NCI-H460 (cell line): ENCODE data around the gene FRG2C.

RAMPAGE:
- cytosol, long total RNA: no peak
- long total RNA: no peak
- nucleus, long total RNA: no peak
Measured at GRCh38 chr3:72317389-72317989, 530.8 kb downstream of the SHQ1 start.

DNA sequence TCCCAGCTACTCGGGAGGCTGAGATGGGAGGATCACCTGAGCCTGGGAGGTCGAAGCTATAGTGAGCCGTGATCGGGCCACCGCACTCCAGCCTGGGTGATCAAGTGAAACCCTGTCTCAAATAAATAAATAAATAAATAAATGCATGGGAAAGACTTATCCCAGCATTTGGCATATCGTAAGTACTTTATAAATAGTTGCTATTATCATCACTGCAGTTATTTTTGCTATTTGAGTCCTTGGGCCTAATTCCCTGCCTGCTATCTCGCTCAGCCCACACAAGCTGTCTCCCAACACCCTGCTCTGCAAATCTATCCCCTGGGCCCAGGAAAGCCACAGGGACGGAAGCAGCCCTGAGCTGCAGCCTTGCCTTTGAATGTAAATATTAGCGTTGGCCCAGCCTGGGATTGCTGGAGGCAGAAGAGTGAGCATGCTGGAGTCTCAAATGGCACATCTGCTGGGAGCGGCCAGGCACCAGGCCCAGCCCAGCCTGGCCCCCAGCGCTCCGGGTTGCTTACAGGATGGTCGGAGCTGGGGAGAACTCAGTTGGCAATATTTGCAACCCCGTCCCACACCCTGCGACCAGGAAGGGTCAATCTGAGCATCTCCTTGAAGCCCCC lies 529.8 kb downstream of the SHQ1 start:
RAMPAGE:
- cytosol, long total RNA: no peak
- long total RNA: no peak
- nucleus, long total RNA: no peak

DNA sequence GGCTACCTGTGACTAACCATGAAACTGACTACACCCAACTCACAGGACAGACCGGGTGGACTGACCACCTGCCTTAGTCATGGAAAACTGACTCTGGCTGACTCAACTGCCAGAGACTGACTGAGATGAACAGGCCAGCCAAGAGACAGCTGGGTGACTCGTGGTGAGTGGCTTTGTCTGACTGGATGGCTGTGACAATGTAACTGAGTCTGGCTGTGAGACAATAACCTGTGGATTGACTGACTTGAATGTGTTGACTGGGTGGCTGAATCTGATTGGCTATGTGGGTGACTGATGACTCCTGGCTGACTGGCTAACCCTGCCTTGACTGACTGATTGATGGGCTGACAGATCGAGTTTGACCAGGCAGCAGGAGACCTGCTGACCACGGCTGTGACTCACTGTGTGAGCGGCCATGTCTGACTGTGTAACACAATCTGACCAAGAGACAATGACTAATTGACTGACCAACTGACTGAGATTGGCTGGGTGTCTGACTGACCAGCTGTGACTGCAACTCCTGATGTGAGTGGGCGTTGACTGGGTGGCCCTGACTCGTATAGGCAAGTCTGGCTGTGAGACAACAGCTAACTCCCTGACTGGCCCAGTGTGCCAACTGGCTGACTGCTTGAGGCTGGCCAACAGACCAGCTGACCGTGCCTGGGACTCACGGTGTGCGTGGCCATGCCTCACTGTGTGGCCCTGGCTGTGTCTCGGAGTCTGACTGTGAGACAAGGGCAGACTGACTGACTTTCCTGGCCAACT lies 509.2 kb downstream of the SHQ1 start:
RAMPAGE:
- cytosol, long total RNA: no peak
- long total RNA: no peak
- nucleus, long total RNA: no peak

DNA sequence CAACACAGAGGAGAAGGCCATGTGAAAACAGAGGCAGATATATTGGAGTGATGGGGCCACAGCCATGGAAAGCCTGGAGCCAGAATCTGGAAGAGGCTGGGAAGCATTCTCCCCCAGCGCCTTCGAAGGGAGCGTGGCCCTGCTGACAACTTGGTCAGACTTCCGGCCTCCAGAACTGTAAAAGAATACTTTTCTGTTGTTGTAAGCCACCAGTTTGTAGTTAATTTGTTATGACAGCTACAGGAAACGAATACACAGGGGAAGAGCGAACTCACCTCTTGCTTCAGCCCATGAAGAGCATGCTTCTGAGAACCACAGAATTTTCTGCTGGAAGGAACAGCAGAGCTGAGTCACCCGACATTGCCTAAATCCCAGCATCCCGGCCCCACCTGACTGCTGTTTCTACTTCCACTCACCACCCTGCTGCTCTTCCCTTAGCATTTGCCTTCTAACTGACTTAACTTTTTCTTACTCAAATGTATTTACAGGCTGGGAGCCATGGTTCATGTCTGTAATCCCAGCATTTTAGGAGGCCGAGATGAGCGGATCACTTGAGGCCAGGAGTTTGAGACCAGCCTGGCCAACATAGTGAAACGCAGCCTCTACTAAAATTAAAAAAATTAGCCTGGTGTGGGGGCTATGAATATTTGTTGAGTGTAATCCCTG lies 501.6 kb downstream of the SHQ1 start:
RAMPAGE:
- cytosol, long total RNA: no peak
- long total RNA: no peak
- nucleus, long total RNA: no peak

DNA sequence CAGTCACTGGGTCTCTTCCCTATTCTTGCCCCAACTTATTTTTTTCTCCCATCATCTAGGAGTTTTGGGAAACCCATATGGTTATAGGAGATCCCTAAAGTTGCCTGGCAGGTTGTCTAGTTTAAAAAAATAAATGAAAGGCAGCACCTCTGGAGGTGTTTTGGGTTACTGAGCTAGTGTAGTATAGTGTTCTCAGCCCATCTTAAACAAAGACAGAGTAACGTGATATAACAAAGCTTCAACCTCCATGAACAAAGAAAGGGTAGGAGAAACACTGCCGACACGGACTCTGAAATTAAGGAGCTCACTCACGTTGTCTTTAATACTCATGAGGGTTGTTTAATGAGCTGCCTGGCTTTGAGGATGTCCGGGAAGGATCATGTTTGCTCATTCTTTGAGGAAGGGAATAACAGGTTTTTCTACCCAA lies 102.0 kb downstream of the SHQ1 start:
RAMPAGE:
- cytosol, long total RNA: no peak
- long total RNA: no peak
- nucleus, long total RNA: no peak

RAMPAGE:
- cytosol, long total RNA: no peak
- long total RNA: no peak
- nucleus, long total RNA: no peak
Measured at GRCh38 chr3:72821600-72821869, 26.7 kb downstream of the SHQ1 start.

GRCh38 chr3:72965855-72966166 lies 30.8 kb upstream of the PPP4R2 start:
RAMPAGE:
- cytosol, long total RNA: no peak
- long total RNA: no peak
- nucleus, long total RNA: no peak

DNA sequence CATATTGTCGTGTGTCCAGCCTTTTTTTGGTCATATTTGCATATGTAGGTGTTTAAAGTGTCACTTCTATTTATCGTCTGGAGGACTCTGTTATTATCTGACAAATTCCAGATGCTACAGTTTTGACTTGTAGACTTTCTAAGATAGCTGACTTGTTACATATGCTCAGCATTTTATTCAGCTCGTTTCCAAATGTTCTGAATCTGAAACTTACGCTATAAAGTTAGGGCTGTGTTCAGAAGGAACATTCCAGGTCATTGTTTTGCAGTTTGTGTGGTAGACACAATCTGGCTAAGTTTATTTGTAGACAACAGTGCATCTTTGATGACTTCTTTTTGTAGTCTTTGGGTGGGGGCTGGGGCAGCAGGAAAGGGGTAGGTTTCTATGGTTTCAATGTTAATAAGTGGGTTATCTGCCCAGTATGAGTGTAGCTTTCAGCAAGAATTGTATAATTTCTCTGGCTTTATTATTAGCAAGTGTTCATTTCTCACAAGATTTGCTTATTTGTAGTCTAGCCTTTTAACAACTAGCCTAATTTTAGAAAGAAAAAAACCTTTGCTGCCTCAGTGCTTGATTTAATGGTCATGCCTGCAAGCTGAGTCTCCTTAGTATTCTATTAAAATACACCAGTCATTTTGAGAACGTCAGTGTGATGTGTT lies 2.1 kb downstream of the PPP4R2 start:
RAMPAGE:
- cytosol, long total RNA: no peak
- long total RNA: no peak
- nucleus, long total RNA: no peak

GRCh38 chr3:73419269-73419957 lies 205.3 kb downstream of the PDZRN3 start:
RAMPAGE:
- cytosol, long total RNA: no peak
- long total RNA: no peak
- nucleus, long total RNA: no peak

DNA sequence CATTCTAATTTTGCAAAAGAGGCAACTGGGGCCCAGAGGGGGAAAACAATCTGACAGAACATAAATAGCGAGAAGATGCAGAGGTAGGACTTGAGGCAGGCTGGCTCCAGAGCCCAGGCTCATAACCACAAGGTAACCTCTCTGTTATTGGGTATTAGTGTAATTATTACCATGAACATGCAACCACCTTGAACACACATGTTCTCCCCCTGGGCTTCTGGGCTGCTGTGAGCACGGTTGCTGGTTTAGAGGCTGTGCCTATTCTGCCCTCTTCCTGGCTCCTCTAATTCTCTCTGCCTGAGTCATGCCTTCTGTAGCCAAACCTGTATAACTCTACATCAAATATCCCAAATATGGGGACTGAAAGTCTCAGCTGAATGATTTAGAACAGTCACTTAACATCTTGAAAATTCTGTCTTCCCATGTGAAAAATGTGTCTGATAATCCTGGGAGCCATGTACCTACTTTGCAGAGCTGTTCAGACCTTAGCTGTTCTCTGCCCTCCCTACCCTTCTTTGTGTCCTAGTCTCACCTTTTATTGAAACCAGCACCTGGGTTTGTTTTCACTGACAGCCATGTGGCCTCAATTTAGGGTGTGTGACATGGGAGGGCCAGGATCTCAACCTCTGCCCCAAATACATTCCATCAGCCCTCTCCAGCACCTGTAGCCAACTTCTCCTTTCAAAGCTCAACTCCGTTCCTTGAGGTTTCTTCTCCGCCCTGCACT lies 60.8 kb downstream of the PDZRN3 start:
RAMPAGE:
- cytosol, long total RNA: no peak
- long total RNA: no peak
- nucleus, long total RNA: no peak

GRCh38 chr3:73614195-73614847 lies 10.4 kb downstream of the PDZRN3 start:
RAMPAGE:
- cytosol, long total RNA: no peak
- long total RNA: no peak
- nucleus, long total RNA: no peak

DNA sequence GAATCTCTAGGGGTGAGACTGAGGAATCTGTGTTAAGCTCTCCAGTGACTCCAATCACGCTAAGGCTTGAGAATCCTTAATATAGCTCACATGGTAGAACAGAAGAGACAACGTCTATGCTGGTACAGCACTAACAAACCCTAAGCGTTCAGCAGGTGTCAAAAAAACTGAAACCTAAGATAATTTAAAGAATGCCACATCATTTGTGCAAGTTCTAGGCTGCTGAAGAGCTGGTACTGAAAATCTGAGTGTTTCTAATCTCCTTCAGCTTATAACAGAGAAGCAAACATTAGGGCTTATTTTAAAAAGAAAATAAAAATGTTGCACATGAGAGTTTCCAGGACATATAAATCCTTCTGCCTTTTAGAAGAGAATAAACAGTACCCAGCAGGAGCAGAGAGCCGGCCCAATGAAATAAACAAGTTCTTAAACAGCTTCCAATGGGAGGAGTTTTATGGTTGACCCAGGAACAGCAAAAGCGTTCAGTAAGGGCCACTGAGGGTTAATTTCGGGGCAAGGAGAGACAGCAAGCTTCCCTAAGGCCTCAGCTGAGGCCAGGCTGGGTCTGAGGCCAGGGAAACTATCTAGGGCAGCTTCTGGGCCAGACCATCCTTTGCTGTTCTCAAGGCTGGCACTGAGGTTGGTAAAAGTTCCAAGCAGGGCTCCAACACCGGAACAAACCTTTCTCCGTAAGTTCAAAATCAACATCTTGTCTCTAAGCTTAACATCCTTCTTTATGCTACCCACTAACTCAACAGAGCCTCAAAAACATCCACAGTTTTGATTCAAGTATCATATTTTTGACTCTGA lies 3.4 kb downstream of the PDZRN3 start:
RAMPAGE:
- cytosol, long total RNA: no peak
- long total RNA: no peak
- nucleus, long total RNA: no peak

DNA sequence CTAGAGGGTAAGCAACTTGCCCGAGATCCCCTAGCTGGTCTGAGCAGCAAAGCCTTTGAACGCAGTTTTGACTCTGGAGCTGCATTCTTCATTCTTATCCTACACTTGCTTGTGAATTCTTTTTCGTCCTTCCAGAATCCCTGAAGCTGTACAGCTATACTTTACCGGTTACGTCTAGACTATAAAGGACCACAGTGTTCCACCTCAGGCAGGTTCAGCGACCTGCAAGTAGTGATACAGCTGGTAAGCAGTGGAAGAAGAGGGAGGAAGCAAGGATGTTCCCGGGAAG lies 1.1 kb downstream of the PDZRN3 start:
RAMPAGE:
- cytosol, long total RNA: no peak
- long total RNA: no peak
- nucleus, long total RNA: no peak

DNA sequence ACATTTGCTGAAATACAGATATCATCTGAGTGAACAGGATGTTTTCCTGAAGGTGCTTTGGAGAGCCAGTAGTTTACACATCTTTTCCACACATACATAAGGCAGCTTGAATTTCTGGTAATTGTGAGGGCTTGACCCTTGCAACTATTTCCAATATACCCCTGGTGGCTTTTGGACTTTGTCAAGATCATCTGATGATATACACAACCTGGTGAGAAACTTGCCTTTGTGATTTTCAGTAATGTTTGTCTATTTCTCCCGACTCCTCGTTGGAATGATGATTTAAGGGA lies 188.7 kb upstream of the PDZRN3 start:
RAMPAGE:
- cytosol, long total RNA: no peak
- long total RNA: no peak
- nucleus, long total RNA: no peak

DNA sequence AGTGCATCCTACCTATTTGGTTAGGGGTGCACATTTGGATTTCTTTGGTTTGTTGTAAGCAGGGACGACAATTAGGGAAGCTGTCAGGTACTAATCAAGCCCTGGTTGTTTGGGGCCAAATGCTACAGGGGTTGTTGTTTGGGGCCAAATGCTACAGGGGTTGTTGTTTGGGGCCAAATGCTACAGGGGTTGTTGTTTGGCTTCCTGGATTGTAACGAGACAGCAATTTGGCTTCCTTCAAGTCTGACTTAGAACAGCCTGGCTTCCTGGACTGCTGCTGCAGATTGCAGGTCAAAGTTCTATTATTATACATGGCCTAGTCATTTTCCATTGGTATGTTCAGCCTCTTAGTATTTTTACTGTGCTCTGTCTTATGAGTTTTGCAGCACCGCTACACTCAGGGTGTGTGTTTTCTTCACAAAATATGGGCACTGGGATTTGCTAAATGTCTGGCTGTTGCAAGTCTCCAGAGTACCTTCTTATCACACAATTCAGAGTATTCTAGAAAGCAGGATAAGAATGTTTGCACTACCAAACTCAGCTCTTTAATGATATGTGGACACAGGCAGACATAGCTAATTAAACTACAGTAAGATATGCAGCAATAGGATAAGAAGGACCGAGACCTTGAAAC lies 202.9 kb upstream of the PDZRN3 start:
RAMPAGE:
- cytosol, long total RNA: no peak
- long total RNA: no peak
- nucleus, long total RNA: no peak

DNA sequence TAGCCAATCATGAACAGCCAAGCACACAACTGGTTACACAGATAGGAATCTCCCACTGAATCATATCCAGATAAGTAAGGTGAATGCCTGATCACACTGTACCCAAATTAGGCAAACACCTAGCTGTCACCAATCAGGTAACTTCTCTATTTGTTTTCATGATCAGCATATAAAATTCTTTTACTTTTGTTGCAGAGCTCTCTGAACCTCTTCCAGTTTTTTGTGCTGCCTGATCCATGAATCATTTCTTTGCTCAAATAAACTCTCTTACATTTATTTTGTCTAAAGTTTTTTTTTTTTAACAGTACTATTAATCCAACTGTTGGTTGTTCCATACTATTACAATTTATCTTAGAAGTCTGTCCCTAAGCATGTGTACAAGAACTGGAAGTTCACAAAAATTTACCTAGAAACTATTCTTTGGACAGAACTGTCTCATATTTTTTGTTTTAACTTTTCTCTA lies 205.2 kb downstream of the CNTN3 start:
RAMPAGE:
- cytosol, long total RNA: no peak
- long total RNA: no peak
- nucleus, long total RNA: no peak

GRCh38 chr3:75619450-75620120 lies 44.5 kb upstream of the FRG2C start:
RAMPAGE:
- cytosol, long total RNA: no peak
- long total RNA: no peak
- nucleus, long total RNA: no peak

DNA sequence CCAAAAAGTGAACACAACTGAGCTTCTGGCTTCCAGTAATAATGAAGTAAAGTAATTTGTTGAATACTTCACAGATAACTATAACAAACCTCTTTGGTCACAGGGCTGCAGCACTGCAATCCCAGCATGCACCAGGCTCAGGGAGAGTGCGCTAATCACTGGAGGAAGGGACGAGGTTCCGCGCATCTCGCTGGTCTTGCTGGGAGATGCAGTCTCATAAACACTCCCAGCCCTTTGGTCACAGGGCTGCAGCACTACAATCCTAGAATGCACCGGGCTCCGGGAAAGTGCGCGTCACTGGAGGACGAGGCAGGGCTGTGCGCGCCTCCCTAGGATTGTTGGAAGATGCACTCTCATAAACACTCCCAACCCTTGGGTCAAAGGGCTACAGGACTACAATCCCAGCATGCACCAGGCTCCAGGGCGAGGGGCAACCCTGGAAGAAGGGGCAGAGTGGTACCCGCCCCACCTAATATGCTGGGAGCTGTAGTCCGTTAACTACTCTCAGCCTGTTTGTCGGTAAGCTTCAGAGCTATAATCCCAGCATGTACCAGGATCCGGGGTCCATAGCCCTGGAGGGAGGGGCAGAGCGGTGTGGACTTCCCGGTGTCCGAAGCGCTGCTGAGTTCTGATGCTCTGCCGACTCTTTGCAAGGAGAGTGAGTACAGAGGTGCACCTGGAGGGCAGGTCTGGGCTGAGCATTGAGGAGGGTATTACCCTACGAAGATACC lies 23.0 kb upstream of the FRG2C start:
RAMPAGE:
- cytosol, long total RNA: no peak
- long total RNA: no peak
- nucleus, long total RNA: no peak

DNA sequence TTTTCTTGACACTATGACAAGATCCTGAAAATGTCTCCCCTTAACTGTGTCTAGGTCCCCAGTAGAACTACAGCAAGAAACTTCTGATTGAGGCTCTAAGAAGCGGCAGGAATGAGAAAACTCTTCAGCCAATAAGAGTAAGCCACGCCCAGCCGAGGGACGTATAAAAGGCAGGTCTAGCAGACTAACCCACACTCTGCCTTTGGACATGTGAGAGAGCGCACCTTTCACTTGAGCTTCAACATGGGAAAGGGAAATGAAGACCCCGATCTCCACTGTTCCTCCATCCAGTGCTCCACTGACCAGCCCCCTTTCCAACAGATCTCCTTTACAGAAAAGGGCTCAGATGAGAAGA lies at the start of gene FRG2C:
TSS of gene FRG2C (plus strand) at position 192 of the 355 bp plus-strand sequence.
RAMPAGE:
- cytosol, long total RNA: no peak
- long total RNA: no peak
- nucleus, long total RNA: no peak

DNA sequence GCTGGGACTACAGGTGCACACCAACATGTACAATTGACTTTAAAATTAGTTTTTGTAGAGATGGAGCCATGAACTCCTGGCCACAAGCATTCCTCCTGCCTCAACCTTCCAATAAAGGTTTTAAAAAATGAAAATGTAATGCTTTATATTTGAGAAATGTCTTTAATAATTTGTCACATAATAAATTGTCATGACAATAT lies 1057.7 kb downstream of the ROBO1 start:
RAMPAGE:
- cytosol, long total RNA: no peak
- long total RNA: no peak
- nucleus, long total RNA: no peak